Osteoblast (primary cell): Measurements from ENCODE around the gene KL.

GRCh38 chr13:32117684-32118277, 86.2 kb downstream of the FRY start:
- CAGE, long polyA plus RNA = no peak
- RRBS = no CpG with 5 or more reads among the region's 6 CpGs

DNA sequence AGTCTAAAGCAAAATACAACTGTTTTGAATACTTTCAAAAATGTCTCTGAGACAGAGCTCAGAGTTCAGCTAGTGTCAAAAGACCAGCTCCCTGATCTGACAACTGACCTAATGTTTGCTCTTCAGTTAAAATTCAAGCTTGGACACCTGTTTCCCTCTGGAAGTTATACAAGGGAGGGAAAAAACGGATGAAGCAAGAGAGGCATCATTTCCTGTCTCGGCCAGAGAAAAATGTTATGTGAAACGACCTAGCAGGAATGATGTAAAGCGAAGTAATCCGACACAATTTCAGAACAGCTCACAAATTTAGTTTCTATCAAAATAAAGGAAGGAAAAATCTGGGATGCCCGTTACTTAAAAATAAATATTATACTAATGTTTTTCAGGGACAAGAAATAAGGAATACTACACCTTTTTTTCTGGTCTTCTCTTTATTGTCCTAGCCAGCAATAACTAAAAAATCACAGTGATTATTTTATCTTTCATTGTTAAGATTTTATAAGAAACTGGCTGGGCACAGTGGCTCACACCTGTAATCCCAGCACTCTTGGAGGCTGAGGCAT, 59.3 kb downstream of the ZAR1L start:
- CAGE, long polyA plus RNA = no peak
- RRBS = no CpG with 5 or more reads among the region's 6 CpGs

GRCh38 chr13:32290710-32291249, 24.4 kb downstream of the ZAR1L start:
- CAGE, long polyA plus RNA = no peak
- RRBS = no CpG with 5 or more reads among the region's 9 CpGs

- CAGE, long polyA plus RNA = no peak
- RRBS = no CpG with 5 or more reads among the region's 4 CpGs
Measured at GRCh38 chr13:32337876-32338600, 22.7 kb downstream of the BRCA2 start.

DNA sequence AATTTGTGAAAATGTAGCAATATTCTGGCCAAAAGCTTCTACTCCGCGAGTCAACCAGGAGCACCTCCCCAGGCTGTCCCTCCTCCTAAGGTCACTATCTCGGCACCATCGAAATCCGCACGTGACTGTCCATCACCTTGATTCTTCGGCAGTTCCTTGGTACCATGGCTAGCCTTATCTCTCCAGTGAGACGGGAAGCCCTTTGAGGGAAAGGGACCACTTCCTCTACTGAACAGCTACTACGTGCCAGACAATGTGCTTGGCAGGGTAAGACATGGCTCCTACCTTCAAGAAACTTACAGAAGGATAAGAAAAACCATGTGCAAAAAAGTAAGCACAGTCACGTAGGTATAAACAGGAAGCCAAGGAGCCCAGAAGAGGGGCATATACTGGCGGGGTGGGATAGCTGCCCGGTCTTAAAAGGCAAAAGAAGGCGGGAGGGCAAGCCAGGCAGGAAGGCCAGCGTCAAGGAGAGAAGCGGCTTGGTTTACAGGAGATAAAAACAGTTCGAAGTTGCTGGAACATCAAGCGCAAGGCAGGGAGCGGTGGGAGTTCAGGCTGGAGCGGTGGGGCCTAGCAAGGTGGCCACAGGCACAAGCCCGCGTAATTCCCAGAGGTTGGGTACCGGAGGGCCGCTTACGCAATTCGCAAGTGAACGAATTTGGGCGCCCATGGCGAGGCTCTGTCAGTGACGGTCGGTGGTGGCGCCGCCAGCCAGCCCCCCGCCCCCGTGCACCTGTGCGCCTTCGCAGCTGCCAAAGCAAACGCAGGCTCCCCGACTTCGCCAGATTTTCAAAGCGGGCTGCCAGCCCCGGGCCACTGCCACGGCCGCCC, 1.2 kb downstream of the N4BP2L1 start:
- CAGE, long polyA plus RNA = no peak
- RRBS = no CpG with 5 or more reads among the region's 43 CpGs

DNA sequence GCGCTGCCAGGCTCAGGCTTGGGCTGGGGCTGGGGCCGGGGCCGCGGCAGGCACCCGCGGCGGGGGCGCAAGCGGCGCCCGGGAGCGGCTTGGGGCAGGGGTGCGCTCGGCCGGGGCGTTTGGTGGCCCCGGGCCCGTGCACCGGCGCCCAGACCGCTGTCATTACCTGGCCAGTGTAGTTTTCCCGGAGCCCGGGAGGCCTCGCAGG, 288 bp downstream of the N4BP2L1 start:
- CAGE, long polyA plus RNA = no peak
- RRBS = 3% methylated on average over 13 of the region's 24 CpGs

DNA sequence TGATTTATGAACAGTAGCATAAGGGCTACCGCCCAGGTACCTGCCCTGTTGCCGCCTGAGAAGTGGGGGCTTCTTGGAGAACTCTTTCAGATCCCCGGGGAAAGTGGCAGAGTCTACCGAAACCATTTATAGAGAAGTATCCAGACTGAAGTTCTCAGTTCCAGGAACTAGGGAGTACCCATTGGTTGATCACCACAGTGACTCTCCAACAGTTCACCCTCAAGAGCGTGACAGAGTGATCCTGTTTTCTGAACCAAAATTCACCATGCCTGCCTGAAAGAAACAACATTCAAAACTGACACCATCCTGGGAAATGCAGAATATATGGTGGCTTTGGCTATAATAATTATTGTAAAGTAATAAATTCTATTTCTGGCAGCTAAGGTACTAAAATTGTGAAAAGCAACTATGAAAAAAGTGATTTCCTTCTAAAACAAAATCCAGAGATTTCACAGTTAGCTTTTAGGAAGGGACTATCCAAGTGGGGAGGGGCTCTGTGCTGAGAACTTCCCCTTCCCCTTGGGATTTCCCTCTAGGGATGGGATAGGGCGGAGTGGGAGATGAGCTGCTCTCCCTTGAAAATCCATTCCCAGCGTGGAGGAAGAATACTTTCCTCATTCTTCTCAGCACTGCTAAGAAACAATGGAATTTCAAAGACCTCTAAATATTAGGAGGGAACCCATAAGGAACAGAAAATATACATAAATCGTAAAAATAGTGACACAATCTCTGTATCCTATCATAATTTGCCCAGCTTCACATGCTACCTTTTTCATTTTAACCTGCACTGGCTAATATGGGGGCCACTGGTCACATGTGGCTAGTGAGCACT, 1.0 kb upstream of the N4BP2L1 start:
- CAGE, long polyA plus RNA = no peak
- RRBS = no CpG with 5 or more reads among the region's 8 CpGs

DNA sequence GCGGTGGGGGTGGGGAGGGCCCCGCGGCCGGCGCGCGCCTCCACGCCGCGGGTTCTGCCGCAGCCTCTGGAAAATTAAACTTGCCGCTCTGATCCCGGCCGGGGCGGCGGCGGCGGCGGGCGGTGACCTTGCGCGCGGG, 433 bp downstream of the PDS5B start:
- CAGE, long polyA plus RNA = no peak
- RRBS = under 1% methylated on average over 21 of the region's 23 CpGs

- CAGE, long polyA plus RNA = no peak
- RRBS = no CpG with 5 or more reads among the region's 8 CpGs
Measured at GRCh38 chr13:32774683-32775403, 188.6 kb downstream of the PDS5B start.

DNA sequence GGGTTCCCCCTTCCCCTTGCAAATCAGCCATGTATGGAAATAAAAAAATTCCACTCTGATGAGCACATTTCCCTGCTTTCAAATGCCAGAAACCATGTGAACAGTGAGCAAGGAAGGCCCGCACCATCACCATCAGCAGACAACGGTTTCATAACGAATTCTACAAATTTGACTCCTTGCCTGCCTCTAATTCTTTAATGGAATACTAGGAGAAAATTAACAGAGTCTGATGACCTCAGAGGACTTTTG, 46.8 kb upstream of the KL start:
- CAGE, long polyA plus RNA = no peak
- RRBS = no CpG with 5 or more reads among the region's 3 CpGs

- CAGE, long polyA plus RNA = no peak
- RRBS = 4% methylated on average over 16 of the region's 117 CpGs
Measured at GRCh38 chr13:33016370-33017334, at the start of gene KL. Gene KL (plus strand): TSS chr13:33016423.

DNA sequence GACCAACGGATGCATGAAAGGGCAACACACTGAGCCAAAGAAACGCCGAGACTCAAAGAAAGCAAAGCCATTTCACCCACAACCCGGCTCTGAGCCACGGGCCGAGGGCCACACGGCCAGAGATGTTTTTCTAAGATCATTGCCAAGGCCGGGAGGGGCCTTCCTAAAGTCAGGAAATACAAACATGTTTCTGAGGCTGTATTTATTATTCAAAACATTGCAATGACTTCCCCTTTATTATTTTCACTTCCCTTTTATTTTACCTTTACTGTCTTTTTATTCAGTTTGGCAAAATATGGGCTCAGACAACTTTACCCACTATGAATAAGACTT, 94.7 kb downstream of the KL start:
- CAGE, long polyA plus RNA = no peak
- RRBS = 4% methylated on average over 5 of the region's 8 CpGs

GRCh38 chr13:33123305-33124117, 107.3 kb downstream of the KL start:
- CAGE, long polyA plus RNA = no peak
- RRBS = no CpG with 5 or more reads among the region's 13 CpGs

DNA sequence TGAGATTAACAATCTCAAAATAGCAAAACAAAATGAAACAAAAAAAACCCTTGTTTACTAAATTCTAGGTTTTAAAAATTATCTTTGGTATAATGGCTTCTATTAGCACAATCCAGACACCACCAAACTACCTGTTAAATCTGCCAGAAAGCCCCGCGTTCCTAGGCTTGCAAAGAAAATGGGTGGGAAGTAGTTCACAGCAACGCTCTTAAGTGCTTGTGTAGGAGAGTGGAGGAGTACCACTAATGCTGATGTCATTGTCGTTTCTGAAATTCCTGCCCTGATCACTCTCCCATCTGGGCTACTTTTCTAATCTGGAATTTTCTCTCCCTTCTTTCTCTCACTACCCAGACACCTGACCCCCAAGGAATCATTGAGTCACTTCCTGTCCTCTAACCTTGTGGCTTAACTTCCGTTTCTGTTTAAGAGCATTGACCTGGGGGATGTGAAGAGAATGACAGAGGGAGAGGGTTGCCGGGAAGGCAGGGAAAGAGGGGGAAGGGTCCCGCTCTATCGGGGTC, 98.8 kb downstream of the STARD13 start:
- CAGE, long polyA plus RNA = no peak
- RRBS = no CpG with 5 or more reads among the region's 8 CpGs

GRCh38 chr13:33236988-33237820, 48.4 kb downstream of the STARD13 start:
- CAGE, long polyA plus RNA = no peak
- RRBS = no CpG with 5 or more reads among the region's 3 CpGs

DNA sequence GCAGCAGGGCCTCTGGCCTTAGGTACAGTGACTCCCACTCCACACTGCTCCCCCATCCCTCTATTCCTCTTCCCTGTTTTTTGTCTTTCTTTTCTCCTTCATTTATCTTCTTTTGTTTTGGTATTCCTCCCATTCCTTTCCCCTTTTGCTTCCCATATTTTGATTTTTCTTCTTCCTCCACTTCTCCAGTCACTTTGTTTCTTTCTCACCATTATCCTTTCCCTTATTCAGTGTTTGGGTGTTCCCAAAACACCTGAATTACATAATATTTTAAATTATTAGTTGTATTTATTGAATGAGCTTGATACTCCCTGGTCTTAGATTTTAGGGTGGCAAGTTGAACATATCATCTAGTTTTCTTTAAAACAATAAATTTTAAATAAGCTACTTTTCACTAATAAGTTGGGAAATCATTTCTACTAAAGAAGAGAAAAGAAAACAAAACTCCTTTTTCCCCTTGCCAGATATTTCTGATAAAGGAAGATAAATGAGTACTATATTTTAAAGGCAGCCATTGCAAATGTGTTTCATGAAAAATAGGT, 36.9 kb downstream of the STARD13 start:
- CAGE, long polyA plus RNA = no peak

DNA sequence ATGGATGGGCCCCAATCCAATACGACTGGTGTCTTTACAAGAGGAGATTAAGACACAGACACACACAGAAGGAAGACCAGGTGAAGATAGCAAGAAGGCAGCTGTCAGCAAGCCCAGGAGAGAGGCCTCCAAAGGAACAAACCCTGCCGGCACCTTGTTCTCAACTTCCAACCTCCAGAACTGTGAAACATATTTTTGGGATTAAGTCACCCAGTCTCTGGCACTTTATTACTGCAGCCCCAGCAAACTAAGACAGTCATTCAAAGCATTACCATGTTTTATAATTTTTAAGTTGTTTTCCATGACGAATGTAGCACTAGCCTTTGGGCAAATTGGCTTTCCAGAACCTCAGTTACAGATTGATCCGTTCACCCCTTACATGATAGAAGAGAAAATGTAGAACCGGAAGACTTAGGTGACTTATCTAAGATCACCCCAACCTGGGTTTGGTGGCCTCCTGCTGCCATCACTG, 11.2 kb downstream of the STARD13 start:
- CAGE, long polyA plus RNA = no peak
- RRBS = no CpG with 5 or more reads among the region's 5 CpGs

- CAGE, long polyA plus RNA = no peak
- RRBS = no CpG with 5 or more reads among the region's 11 CpGs
Measured at GRCh38 chr13:33348920-33349806, 63.6 kb upstream of the STARD13 start.

- CAGE, long polyA plus RNA = no peak
- RRBS = no CpG with 5 or more reads among the region's 3 CpGs
Measured at GRCh38 chr13:33355440-33355889, 69.9 kb upstream of the STARD13 start.

GRCh38 chr13:33634430-33634866, 183.5 kb upstream of the RFC3 start:
- CAGE, long polyA plus RNA = no peak
- RRBS = no CpG with 5 or more reads among the region's 8 CpGs